ENCODE measurements around a stretch of chr12.

- PRO-cap, result no peak
- RRBS, 2 experiments, result no CpG with 5 or more reads among the region's 15 CpGs
Measured at GRCh38 chr12:19103-19457, 47.5 kb upstream of the IQSEC3 start.

DNA sequence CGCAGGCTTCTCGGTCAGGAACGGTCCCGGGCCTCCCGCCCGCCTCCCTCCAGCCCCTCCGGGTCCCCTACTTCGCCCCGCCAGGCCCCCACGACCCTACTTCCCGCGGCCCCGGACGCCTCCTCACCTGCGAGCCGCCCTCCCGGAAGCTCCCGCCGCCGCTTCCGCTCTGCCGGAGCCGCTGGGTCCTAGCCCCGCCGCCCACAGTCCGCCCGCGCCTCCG lies 35.4 kb upstream of the IQSEC3 start:
- PRO-cap, result no peak
- RRBS, 2 experiments, result no CpG with 5 or more reads among the region's 29 CpGs

DNA sequence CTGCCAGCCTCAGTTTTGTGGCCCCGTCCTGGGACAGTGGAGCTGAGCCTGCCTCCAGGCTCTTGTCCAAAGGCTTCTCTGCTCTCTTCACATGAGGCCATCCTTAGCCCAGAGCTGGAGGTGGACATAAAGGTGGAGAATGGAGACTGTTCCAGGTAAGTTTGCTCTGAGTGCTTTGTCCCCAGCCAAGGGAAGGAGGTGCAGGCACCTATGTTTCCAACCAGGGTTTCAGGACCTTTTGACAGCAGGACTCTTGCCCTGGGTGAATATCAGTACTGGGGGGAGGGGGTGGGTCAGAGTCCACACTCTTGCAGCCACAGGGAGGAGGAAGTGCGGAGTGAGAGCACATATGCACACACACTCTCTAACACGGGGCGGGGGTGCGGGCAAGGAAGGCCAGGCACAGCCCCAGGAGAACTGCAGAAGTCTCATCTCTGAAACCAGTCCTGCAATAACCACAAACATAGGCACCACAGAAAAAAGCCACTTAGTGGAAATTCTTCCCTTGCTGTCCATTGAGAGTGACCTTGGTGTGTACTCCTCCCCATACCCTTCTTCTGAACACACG lies 23.5 kb upstream of the SLC6A12 start:
- PRO-cap, result no peak
- RRBS, 2 experiments, result no CpG with 5 or more reads among the region's 6 CpGs

DNA sequence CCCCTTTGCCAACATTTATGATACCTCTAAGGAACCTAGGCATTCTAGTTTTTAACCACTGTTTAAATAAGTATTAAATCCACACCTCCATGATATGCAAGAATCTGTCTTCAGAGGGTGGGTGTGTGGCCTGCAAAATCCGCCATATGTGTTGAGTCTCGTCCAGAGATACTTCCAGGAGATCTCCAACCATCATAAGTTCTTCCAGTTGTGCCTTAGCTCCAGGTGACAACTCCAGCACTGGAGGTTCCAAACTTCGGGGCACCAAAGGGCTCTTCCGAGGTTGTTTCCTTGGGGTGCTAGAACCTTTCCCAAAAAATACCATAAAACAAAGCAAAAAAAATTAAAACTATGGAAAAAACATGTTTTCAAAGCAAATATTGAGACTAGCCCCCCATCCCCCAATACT lies 32.9 kb upstream of the SLC6A13 start:
- PRO-cap, result no peak
- RRBS, 2 experiments, result no CpG with 5 or more reads among the region's 4 CpGs

DNA sequence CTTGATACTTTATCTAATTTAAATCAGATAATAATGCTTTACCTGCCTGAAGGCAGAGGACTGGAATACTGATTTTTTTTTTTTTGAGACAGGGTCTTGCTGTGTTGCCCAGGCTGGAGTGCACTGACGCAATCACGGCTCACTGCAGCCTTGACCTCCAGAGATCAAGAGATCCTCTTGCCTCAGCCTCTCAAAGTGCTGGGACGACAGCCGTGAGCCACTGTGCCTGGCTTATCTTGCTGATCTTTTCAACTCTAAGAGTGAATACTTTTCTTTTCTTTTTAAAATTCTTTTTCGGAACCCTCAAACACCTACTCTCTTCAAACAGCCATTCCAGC lies 688 bp upstream of the B4GALNT3 start:
- PRO-cap, result no peak
- RRBS, 2 experiments, result no CpG with 5 or more reads among the region's 5 CpGs

GRCh38 chr12:484213-484719 lies 24.5 kb downstream of the B4GALNT3 start:
- PRO-cap, result no peak
- RRBS, 2 experiments, result no CpG with 5 or more reads among the region's 9 CpGs

DNA sequence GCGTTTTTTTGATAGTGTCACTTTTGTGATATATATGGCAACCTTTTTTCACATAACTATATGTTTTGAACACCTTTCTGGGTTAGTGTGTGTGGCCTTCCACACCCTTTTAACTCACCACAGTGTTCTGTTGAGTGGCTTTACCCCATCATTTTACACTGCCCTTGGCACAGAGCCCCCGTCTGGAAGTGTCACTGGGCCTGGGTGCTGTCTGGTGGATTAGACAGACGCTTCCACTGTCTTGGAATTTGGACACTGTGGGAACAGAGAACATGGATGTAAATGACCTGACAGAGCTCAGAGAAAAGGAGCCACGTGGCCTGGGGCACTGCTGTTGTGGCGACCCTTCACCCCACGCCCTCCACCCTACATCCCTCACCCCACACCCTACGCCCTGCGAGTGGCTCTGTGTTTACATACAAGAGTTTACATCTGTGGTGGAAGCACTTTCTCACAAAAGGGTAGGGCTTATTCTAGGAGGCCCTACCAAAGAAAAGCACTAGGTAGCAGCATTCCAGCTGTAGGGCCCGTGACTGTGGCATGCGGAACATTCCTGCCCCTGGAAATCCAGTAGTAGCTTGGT lies 47.6 kb downstream of the B4GALNT3 start:
- PRO-cap, result no peak
- RRBS, 2 experiments, result no CpG with 5 or more reads among the region's 10 CpGs

DNA sequence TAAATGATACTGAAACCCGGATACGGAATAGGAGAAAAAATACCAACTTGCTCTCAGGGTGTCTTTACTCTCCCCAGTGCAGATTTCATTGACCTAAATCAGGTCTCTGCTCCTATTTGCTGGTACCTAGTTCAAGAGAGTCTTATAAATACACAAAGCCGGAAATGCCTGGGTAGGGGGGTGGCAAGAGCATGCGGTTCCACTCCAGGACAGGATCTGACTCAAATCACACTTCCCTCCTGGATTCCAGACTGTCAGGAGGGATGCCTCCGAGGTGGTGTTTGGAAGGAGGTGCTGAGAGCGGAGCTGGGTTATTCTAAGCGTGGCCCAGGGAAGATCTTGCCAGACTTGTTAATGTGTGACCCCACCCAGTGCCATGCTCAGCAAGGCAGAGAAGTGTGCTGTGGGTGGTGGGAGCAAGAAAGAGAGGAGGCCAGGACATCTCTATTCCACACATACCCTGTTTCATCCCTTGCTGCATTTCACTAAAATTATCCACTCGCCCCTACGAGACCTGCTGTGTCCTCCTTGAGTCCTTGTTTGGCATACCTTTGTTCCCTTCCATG lies 49.8 kb downstream of the B4GALNT3 start:
- PRO-cap, result no peak
- RRBS, 2 experiments, result no CpG with 5 or more reads among the region's 9 CpGs

DNA sequence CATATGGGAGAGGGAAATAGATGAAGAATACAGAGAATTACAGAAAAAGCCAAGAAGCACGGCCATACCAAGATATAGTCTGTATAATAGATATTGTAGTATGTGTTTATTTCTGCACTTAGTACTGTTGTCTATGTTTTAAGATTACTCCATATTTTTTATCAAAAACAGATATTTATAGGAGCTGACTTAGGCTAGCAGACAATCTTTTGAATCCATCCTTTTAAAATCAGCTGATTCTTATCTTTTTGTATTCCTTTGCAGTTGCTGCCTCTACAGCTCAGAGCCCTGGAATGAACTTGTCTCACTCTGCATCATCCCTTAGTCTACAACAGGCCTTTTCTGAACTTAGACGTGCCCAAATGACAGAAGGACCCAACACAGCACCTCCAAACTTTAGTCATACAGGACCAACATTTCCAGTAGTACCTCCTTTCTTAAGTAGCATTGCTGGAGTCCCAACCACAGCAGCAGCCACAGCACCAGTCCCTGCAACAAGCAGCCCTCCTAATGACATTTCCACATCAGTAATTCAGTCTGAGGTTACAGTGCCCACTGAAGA lies 65.0 kb downstream of the RAD52 start:
- PRO-cap, result no peak
- RRBS, 2 experiments, result no CpG with 5 or more reads among the region's 2 CpGs

- PRO-cap, result no peak
- RRBS, 2 experiments, result no CpG with 5 or more reads among the region's 4 CpGs
Measured at GRCh38 chr12:1141577-1141851, 150.5 kb downstream of the ERC1 start.

GRCh38 chr12:1384907-1385123 lies 209.6 kb downstream of the FBXL14 start:
- PRO-cap, result no peak
- RRBS, 2 experiments, result no CpG with 5 or more reads among the region's 2 CpGs

DNA sequence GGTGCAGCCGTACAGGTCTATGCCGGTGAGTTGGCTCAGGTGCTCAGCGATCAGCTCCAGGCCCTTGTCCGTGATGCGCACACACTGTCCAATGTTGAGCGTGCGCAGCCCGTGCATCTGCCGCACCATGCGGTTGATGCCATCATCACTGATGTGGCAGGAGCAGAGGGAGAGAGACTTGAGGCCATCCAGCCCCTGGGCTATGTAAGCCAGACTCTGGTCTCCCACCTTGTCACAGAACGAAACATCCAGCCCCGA lies 1.5 kb downstream of the FBXL14 start:
- PRO-cap, result no peak
- RRBS, 2 experiments, result no CpG with 5 or more reads among the region's 12 CpGs

GRCh38 chr12:1754038-1754665 lies 63.3 kb downstream of the ADIPOR2 start:
- PRO-cap, result no peak
- RRBS, 2 experiments, result no CpG with 5 or more reads among the region's 4 CpGs

DNA sequence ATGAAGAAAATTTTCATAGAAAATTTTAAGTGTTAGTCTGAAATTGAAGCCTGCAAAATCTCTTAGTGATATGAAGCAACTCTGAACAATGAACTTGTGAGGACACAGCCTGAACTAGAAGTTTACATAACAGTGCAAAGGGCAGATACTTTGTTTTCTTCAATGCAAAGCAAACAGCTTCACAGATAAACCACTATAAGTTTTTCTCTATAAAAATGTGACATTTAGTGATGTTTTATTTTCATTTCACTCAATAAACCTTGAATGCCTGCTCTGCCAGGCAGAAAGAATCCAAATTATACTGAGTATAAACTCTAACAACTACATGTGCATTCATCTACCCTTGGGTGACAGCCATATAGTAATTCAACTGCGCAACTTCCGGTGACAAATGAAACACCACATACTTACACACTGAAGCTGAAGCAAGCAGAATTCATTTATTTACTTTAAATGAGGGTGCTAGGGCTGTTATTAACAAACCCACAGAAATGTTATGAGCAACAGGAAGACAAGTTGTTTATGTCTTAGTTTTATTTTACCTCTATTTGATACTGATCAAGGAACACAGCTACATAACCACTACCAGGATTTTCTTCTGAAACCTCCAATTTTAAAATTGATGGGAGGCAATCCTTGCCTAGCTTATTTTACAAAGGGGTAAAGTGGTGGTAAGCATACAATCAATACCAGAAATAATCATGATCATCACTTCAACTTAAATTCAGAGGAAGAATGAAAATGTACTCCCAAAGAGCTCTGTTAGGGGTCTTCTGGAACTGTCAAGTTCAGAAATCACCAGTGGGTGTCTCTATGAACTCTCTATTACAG lies 10.2 kb downstream of the DCP1B start:
- PRO-cap, result no peak
- RRBS, 2 experiments, result no CpG with 5 or more reads among the region's 2 CpGs

- PRO-cap, result no peak
- RRBS, 2 experiments, result no CpG with 5 or more reads among the region's 9 CpGs
Measured at GRCh38 chr12:2179995-2180881, 127.5 kb downstream of the CACNA1C start.

- PRO-cap, result no peak
- RRBS, 2 experiments, result no CpG with 5 or more reads among the region's 7 CpGs
Measured at GRCh38 chr12:2187000-2187595, 134.3 kb downstream of the CACNA1C start.

DNA sequence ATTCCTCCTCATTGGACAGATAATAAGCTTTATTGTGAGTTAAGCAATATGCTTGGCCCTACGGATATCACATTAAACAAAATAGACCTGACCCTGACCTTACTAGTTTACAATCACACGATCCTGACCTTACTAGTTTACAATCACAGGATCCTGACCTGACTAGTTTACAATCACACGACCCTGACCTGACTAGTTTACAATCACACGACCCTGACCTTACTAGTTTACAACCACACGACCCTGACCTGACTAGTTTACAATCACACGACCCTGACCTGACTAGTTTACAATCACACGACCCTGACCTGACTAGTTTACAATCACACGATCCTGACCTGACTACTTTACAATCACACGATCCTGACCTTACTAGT lies 202.9 kb downstream of the CACNA1C start:
- PRO-cap, result no peak
- RRBS, 2 experiments, result no CpG with 5 or more reads among the region's 9 CpGs

GRCh38 chr12:2287201-2287617 lies 234.4 kb downstream of the CACNA1C start:
- PRO-cap, result no peak
- RRBS, 2 experiments, result no CpG with 5 or more reads among the region's 13 CpGs

DNA sequence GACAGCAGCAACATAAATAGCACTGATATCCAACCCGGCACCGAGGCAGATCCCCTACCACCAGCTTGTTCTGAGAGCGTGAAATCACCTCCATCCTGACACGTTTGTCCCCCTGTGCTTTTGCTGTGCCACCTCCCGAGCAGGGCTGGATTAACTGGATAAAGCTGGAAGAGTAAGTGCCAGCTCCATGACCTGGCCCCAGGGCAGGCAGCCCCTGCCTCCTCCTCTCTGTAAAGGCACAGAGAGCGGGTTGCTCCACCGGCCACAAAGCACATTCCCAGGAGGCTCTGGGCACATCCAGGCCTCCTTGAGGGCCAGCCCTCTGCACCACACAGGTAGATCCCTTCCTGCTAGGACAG lies 251.6 kb downstream of the CACNA1C start:
- PRO-cap, result no peak
- RRBS, 2 experiments, result no CpG with 5 or more reads among the region's 7 CpGs

DNA sequence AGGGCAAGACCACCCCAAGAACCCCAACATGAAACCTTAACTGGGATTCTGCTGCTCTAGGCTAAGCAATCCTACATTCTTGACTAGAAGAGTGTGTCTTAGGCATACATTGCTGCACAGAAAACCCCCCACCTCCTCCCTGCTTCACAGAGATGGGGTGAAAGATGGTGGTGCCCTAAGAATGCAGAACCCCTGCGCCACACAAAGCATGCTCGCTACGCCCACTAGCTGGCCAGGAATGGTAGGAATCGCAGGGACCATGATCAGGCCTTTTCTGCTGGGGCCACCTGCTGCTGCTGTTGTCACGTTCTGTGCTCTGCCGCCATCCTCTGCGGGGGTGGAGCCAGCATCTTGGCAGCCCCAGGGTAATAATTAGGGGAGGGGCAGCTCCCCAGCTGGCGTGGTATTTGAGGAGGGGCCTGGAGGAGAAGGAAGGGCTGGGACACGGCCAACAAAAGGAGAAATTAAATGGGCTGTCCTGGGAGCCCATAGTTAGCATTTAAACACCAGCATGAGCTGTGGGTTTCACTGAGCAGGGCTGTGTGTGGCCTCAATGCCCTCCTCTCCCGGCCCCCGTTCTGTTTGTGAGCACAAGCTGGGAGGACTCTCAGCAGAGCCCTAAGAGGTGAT lies 324.0 kb downstream of the CACNA1C start:
- PRO-cap, result no peak
- RRBS, 2 experiments, result no CpG with 5 or more reads among the region's 11 CpGs

Measured in astrocyte (in vitro differentiated cells and primary cell).